ENCODE measurements around a stretch of chr7.

DNA sequence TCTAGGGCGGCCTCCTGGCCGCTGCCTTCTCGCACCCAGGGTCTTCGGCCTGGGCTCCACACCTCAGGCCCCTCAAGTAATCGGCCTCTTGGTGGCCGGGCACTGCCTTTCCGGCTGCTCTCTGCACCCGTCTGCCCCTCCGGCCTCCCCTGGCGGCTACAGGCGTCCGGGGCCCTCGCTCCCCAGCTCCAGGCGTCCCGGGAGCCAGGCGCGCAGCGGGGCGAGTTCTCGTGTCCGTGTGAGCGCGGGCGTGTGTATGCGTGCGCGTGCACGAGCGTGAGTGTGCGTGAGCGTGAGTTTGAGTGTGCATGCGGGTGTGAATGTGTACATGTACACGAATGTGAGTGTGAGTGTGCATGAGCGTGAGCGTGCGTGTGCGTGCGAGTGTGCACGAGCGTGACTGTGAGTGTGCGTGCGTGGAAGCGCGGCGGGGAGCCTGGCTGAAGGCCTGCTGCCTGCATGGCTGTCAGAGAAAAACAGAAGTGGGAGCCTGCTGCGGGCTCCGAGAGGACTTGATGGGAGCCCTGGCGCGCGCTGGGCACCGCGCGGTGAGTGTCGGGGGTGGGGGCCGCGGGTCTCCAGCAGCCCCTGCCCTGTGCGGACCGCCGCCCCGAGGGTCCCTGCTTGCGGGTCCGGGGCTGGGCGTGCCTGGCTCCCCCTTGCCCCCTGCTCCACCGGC lies 76.0 kb upstream of the EN2 start:
- PRO-cap, 3 experiments, result no peak in any of the 3 experiments
- RAMPAGE, long total RNA, 4 experiments, result no peak in any of the 4 experiments
- RRBS, result 5% methylated on average over 3 of the region's 64 CpGs

DNA sequence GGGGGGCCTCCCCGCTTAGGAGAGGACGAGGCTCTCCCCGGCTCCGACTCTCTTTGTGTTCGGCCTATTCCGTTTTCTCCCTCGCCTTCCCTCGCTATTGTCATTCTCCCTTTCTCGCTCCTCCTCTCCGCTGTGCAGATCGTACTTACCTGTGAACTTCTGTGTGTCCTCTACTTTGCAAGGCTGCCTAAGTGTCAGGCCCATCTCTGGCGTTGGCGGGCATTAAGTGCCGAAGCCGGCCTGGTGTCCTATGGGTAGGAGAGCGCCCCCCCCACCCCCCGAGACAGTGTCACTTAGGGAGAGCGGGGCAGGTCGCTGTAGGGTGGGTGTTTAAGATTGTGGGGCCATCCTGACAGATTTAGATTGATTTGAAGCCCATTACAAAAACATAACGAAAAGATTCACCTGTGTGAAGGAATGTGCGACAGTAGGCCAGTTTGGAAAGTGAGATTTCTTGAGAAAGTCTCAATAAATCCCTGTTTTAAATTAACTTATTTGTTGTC lies 572 bp downstream of the RBM33 start:
- PRO-cap, 3 experiments, result peak in 1 of 3 experiments; most common plus-strand start position 296 of the sequence (in 1); most common minus-strand start position 55 of the sequence (in 1)
- RAMPAGE, long total RNA, 4 experiments, result no peak in any of the 4 experiments
- RRBS, result 0% methylated on average over 3 of the region's 21 CpGs

DNA sequence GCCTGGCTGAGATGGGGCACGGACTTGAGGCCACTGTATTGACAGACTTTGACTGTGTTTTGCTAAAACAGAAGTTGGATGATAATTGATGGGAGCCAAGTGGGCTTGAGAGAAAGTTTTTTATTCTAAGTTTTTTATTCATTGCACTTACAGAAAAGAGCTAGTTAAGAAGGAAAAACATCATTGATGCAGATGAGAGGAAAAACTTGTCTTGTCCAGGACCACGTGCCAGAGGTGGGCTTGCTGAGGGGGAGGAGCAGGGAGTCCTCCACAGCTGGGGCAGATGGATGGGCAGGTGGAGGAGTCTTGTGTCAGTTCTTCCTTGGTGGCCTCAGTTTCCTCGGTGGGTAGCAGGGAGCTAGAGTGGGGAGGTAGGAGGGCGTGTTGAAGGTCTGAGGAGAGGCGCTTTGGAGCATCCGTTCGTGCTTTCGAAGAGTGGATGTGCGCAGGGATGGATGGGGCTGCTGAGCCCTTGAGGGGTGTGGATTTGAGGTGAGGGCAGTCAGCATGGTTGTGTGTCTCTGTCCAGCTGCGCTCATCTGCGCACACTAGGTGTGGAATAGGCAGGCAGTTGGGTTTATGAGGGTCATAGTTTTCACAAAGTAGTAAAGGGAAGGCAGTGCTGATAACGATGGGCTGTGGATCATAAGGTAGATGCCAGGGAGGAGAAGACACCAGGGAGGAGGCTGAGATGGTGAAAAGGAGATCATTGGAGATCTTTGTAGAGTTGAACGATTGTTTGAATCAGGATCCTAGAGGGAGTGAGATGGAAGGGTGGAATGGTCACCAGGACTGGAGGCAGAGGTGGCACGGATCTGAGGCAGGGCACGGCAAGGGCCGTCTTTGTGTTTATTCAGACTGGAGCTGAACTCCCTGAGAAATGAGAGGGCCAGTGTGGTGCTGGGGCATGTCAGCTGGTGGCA lies 69.4 kb downstream of the RBM33 start:
- PRO-cap, 3 experiments, result no peak in any of the 3 experiments
- RAMPAGE, long total RNA, 4 experiments, result no peak in any of the 4 experiments
- RRBS, result no CpG with 5 or more reads among the region's 16 CpGs

DNA sequence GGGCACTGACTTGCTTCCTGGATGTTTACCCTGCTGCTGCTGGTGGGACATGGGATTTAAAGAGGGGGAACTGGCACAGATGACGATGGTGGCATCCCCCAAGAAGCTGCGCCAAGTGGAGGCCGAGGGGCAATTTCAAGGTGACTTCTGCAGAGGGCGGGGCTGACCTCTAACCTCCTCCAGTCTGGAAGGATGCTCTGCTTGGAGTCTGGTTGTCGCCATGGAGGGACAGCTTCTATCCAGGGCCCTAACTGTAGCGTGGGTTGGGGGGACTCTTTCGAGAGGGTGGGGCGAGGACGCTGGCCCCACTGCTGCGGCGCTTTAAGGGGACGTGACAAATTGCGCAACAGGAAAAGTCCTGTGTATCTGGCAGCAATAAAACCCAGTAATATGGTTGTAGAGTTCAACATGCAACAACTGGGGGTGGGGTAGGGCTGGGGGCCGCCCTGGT lies 4.6 kb downstream of the SHH start:
- PRO-cap, 3 experiments, result no peak in any of the 3 experiments
- RAMPAGE, long total RNA, 4 experiments, result no peak in any of the 4 experiments
- RRBS, result no CpG with 5 or more reads among the region's 14 CpGs

- PRO-cap, 3 experiments, result no peak in any of the 3 experiments
- RAMPAGE, long total RNA, 4 experiments, result no peak in any of the 4 experiments
- RRBS, result 52% methylated on average over 1 of the region's 19 CpGs
Observed at GRCh38 chr7:155922245-155922706, 110.0 kb upstream of the SHH start.

DNA sequence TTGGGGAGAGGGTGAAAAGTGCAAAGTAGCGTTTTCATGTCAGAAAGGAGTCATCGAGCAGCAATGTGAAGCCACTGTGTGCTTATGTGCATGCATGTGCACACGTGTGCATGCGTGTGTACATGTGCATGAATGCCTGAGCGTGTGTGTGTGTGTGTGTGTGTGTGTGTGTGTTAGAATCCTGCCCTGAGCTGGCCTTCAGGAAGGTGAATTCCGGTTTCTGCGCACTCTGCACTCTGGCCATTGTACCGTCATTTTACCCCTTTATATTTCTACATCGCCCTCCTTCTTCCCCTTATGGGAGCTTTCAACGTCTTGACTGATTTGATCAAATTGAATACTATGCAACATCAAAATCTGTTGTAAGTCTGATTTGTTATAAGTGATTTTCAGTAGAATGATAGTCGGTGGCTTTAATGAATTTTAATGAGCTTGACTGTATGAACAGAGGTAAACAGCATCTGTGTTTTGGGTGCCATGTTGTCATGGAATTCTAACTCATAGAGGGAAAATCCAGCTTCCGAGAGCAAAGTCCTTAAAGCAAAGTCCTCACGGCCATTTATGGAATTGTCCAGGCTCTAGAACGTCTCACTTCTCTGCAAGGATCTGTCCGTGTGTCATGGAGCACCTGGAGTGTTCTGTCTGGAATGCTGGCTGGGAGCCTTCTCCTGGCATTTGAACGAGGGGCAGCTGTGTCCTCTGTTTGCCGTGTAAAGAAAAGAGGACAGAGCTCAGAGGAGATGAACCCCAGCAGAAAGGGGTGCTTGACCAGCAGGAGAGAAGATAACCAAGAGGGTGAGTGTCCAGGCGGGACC lies 148.7 kb upstream of the SHH start:
- PRO-cap, 3 experiments, result no peak in any of the 3 experiments
- RAMPAGE, long total RNA, 4 experiments, result no peak in any of the 4 experiments
- RRBS, result no CpG with 5 or more reads among the region's 18 CpGs

- PRO-cap, 3 experiments, result peak in 2 of 3 experiments; most common plus-strand start chr7:156516471 (in 1); most common minus-strand start chr7:156516282 (in 2)
- RAMPAGE, long total RNA, 4 experiments, result start-site peak on the minus strand in 1 of 4 experiments, at chr7:156516264-156516312 at its widest, 12 reads per replicate
- RRBS, result no CpG with 5 or more reads among the region's 26 CpGs
Observed at GRCh38 chr7:156516138-156517164, 124.1 kb upstream of the RNF32 start.

- PRO-cap, 3 experiments, result no peak in any of the 3 experiments
- RAMPAGE, long total RNA, 4 experiments, result no peak in any of the 4 experiments
- RRBS, result no CpG with 5 or more reads among the region's 4 CpGs
Observed at GRCh38 chr7:156527451-156527940, 113.1 kb upstream of the RNF32 start.

GRCh38 chr7:156756278-156756850 lies 115.8 kb downstream of the RNF32 start:
- PRO-cap, 3 experiments, result no peak in any of the 3 experiments
- RAMPAGE, long total RNA, 4 experiments, result no peak in any of the 4 experiments
- RRBS, result no CpG with 5 or more reads among the region's 5 CpGs

- PRO-cap, 3 experiments, result no peak in any of the 3 experiments
- RAMPAGE, long total RNA, 4 experiments, result no peak in any of the 4 experiments
- RRBS, result no CpG with 5 or more reads among the region's 4 CpGs
Observed at GRCh38 chr7:156801318-156801762, 91.6 kb downstream of the LMBR1 start.

- PRO-cap, 3 experiments, result no peak in any of the 3 experiments
- RAMPAGE, long total RNA, 4 experiments, result no peak in any of the 4 experiments
- RRBS, result no CpG with 5 or more reads among the region's 4 CpGs
Observed at GRCh38 chr7:157194146-157194931, 55.6 kb downstream of the UBE3C start.

- PRO-cap, 3 experiments, result peak in 3 of 3 experiments; most common plus-strand start chr7:157279332 (in 2); most common minus-strand start chr7:157279208 (in 1)
- RAMPAGE, long total RNA, 4 experiments, result no peak in any of the 4 experiments
- RRBS, result 2% methylated on average over 48 of the region's 116 CpGs
Observed at GRCh38 chr7:157278932-157280321, 57.4 kb upstream of the DNAJB6 start.

- PRO-cap, 3 experiments, result peak in 1 of 3 experiments; most common plus-strand start chr7:157338820 (in 1); most common minus-strand start chr7:157338781 (in 1)
- RAMPAGE, long total RNA, 4 experiments, result no peak in any of the 4 experiments
- RRBS, result no CpG with 5 or more reads among the region's 19 CpGs
Observed at GRCh38 chr7:157338511-157339170, 1.8 kb downstream of the DNAJB6 start.

DNA sequence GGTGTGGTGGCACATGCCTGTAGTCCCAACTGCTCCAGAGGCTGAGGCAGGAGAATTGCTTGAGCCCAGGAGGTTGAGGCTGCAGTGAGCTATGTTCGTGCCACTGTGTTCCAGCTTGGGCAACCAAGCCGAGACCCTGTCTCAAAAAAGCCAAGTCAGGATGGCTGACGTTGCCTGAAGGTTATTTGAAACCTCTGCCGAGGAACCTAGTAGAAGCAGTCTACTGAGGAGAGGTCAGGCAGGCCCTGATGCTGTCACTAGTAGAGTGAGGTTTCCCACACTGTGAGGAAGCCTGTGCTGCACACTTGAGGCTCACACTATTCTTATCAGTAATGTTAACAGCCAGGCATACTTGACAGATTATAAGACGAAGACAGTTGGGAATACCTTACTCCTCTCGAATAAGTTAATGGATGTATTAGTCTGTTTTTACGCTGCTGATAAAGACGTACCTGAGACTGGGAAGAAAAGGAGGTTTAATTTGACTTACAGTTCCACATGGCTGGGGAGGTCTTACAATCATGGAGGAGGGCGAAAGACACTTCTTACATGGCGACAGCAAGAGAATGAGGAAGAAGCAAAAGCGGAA lies 23.0 kb downstream of the DNAJB6 start:
- PRO-cap, 3 experiments, result no peak in any of the 3 experiments
- RAMPAGE, long total RNA, 4 experiments, result no peak in any of the 4 experiments
- RRBS, result no CpG with 5 or more reads among the region's 11 CpGs

- PRO-cap, 3 experiments, result no peak in any of the 3 experiments
- RAMPAGE, long total RNA, 4 experiments, result no peak in any of the 4 experiments
- RRBS, result no CpG with 5 or more reads among the region's 9 CpGs
Observed at GRCh38 chr7:157398300-157398802, 61.5 kb downstream of the DNAJB6 start.

- PRO-cap, 3 experiments, result no peak in any of the 3 experiments
- RAMPAGE, long total RNA, 4 experiments, result no peak in any of the 4 experiments
- RRBS, result no CpG with 5 or more reads among the region's 4 CpGs
Observed at GRCh38 chr7:157471535-157472108, 134.8 kb downstream of the DNAJB6 start.

- PRO-cap, 3 experiments, result no peak in any of the 3 experiments
- RAMPAGE, long total RNA, 4 experiments, result no peak in any of the 4 experiments
- RRBS, result no CpG with 5 or more reads among the region's 9 CpGs
Observed at GRCh38 chr7:157525731-157525989, 188.9 kb downstream of the DNAJB6 start.

GRCh38 chr7:157612523-157613805 lies 276.2 kb downstream of the DNAJB6 start:
- PRO-cap, 3 experiments, result peak in 3 of 3 experiments; most common plus-strand start chr7:157613354 (in 3); most common minus-strand start chr7:157613271 (in 1)
- RAMPAGE, long total RNA, 4 experiments, result no peak in any of the 4 experiments
- RRBS, result 38% methylated on average over 49 of the region's 117 CpGs

DNA sequence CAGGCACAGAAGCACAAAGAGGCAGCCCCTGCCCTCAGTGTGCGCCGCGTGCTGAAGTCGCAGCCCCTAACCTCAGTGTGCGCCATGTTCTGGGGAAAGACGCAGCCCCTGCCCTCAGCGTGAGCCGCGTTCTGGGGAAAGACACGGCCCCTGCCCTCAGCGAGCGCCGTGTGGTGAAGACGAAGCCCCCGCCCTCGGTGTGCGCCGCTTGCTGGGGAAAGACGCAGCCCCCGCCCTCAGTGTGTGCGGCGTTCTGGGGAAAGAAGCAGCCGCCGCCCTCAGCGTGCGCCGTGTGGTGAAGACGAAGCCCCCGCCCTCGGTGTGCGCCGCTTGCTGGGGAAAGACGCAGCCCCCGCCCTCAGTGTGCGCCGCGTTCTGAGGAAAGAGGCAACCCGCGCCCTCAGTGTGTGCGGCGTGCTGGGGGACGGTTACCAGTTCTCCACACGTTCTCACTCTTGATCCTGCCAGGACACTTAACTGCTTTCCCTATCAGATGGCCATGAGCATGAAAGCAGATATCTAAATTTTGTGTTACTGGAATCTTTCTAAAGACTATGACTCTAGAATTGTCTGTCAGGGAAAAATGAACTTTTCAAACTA lies 383.6 kb downstream of the PTPRN2 start:
- PRO-cap, 3 experiments, result no peak in any of the 3 experiments
- RAMPAGE, long total RNA, 4 experiments, result no peak in any of the 4 experiments
- RRBS, result no CpG with 5 or more reads among the region's 43 CpGs

- PRO-cap, 3 experiments, result no peak in any of the 3 experiments
- RAMPAGE, long total RNA, 4 experiments, result no peak in any of the 4 experiments
- RRBS, result no CpG with 5 or more reads among the region's 12 CpGs
Observed at GRCh38 chr7:158662987-158663665, 41.5 kb downstream of the NCAPG2 start.